Renal cortical epithelial cell (primary cell): ENCODE measurements around a stretch of chr1.

GRCh38 chr1:94295662-94296583, 58.5 kb upstream of the ARHGAP29 start:
- RRBS: no CpG with 5 or more reads among the region's 6 CpGs

DNA sequence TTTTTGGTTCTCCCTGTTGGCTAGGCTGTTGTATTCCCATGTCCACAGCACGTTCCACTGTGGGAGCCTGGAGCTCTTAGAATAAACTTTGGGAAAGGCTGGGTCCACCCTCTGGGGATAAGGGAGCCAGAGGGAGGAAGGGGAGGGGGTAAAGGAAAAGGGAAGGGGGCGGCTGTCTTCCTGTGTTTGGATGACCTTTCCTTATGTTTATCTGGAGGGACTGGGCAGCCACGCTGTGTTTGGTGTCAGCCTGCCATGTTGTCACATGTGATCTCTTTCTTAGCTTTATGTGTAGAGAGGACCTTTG, 62.2 kb upstream of the ARHGAP29 start:
- RRBS: no CpG with 5 or more reads among the region's 3 CpGs

DNA sequence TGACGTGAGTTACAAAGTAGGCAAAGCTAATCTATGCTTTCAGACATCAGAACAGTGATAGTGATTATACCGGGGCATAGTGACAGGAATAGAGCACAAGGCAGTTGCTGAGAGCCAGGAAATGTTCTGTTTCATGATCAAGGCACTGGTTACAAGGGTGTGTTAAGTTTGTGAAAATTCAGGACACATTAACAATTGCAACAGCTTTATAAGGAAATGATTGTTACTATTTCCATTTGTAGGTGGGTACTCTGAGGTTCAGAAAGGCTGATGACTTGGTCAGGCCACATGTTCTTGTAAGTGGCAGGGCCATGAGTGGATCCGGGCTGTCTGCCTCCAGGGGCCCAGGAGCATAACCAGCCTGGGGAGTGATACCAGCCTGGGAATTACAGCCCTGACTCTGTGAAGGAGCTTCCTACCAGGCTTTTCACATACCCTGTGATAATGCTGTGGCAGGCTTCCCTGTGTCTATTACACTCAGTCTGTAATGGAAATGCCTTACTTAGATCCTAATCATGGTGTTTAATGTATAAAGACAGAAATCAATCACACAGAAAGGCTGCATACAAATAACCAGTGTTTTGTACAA, 59.0 kb upstream of the ABCD3 start:
- RRBS: no CpG with 5 or more reads among the region's 3 CpGs

DNA sequence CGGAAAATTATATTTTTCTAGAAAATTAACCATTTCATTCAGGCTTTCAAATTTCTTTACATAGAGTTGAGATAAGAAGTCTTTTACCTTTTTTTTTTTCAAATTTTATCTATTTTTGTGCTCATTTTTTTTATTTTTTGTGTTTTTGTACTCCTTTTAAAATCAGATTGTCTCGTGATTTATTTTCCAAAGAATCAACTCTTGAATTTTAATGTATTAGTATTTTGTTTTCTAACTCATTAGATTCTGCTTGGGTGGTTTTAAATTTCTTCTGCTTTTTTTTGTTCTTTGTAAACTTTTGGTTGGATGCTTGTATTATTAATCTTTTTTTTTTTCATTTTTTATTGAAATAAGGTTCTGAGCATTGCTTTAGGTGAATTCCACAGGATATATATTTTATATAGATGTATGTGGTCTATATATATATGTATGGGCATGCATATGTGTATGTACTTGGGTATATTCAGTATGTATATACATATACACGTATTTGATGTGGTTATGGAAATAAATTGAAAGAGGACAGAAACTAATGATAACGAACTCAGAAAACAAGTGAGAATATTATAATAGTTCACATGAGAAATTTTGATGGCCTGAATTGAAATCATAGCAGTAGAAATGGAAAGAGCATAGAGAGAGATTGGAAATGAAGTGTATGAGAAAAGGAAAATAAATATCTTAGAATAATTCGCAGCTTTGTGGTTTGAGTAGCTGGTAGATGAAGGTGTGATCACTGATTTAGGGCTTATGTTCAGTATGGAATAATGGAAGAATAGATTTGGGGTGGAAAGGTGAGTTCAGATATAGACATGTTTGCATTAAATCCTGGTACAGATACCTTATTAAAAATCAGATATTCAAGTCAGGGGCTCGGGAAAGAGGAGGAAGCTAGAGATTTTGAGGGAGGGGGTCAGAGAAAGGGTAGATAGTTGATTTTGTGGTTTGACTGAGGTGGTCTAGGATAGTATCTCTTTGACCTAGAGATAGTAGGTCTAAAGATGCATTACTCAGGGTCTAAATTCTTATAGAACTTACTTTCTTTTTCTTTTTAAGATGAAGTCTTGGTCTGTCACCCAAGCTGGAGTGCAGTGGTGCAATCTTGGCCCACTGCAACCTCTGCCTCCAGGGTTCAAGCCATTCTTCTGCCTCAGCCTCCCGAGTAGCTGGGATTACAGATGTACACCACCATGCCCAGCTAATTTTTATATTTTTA, 35.8 kb downstream of the ABCD3 start:
- RRBS: no CpG with 5 or more reads among the region's 7 CpGs

DNA sequence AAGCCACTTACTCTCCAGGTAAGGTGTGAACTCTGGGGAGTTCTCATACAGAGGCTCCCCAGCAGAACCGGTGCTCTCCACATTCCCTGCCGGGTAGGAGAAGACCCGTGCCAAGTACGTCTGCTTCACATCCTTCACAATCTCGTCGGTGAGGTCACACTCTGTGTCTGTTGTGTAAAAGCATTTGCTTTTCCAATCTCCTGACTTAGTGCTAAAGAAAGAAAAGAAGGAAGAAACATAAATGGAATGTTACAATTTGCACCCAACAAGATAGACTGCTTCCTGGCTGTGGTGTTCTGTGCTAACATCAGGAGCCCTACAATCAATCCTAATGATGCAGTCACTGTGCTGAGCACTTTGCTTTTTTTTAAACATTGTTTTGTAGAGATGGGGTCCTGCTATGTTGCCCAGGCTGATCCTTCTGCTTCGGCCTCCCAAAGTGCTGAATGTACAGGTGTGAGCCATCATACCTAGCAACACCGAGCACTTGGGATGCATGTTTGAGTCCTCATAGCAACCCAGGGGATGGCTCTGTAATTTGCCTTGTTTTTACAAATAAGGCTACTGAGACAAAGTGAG, 5.5 kb downstream of the F3 start:
- RRBS: no CpG with 5 or more reads among the region's 8 CpGs

DNA sequence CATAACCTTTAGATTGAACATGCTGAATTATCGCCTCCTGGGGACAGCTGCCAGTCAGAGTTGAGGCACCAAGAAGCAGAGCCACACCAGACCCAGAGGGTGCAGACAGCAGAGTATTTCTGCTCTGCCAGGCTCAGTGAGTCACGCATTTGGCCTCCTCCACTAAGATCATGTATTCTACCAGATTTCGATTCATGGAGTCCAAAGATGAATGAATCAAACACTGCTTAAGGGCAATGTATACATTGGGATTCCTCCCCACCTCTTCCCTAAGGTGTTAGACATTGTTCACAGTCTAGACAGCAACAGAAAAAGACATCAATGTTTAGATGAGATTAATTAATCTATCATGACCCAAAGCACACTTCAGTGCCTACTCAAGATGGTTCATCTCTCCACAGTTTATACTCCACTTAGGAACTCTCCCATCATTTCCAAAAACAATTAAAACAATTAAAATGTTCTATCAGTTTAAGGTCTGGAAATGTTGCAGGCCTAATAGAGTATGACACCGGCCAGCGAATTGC, 1.9 kb downstream of the F3 start:
- RRBS: no CpG with 5 or more reads among the region's 5 CpGs

GRCh38 chr1:94599483-94599855, 57.9 kb upstream of the F3 start:
- RRBS: 38% methylated on average over 1 of the region's 4 CpGs

- RRBS: no CpG with 5 or more reads among the region's 3 CpGs
These were observed 932 bp upstream of the SLC44A3 start for GRCh38 chr1:94819207-94819643.

DNA sequence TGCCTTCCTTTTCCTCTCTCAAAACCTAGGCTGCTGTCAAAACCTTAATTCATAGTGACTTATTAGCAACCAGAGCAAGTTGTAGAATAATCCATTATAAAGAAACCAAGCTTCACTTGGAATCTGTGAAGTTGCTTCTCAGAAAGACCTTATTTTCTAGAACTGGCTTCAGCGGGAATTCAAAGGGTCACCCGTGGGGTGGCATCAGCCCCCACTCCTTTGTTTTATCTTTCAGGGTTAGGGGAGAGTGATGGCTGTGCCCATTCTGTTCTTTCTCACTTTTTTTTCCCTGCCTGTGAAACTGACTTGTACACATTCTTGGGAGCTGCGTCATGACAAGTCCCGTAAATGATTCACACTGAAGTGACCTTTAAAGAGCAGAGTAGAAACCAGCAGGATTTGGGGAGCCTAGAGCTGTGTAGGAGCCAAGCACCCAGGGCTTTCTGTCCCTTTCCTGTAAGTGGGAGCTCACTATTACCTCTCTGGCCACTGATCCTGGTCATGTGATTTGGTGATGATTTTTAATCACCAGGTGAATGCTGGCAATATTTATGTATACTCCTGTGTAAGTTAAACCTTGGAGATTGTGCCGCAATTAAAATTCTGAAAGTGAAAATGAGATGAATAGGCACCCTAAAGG, 43.8 kb downstream of the SLC44A3 start:
- RRBS: no CpG with 5 or more reads among the region's 5 CpGs

- RRBS: no CpG with 5 or more reads among the region's 2 CpGs
These were observed 26.3 kb downstream of the CNN3 start for GRCh38 chr1:94900675-94900874.

- RRBS: no CpG with 5 or more reads among the region's 5 CpGs
These were observed 16.2 kb downstream of the CNN3 start for GRCh38 chr1:94910638-94911234.

DNA sequence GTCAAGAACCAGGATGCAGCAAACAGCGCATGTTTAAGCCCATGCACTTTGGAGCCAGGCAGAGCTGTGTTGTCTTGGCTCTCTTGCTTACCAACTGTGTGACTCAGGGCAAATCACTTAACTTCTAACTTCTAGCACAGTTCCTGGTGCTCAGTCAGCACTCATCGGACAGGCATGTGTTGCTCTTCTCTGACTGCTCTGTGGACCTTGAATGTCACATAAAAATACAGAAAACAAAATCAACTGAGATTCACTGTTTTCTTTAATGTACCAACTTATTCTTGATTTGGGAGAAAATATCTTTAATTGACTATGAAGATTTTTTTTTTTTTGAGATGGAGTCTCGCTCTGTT, 56.5 kb upstream of the CNN3 start:
- RRBS: no CpG with 5 or more reads among the region's 3 CpGs

GRCh38 chr1:95084215-95085078, 11.7 kb upstream of the ALG14 start:
- RRBS: no CpG with 5 or more reads among the region's 6 CpGs

DNA sequence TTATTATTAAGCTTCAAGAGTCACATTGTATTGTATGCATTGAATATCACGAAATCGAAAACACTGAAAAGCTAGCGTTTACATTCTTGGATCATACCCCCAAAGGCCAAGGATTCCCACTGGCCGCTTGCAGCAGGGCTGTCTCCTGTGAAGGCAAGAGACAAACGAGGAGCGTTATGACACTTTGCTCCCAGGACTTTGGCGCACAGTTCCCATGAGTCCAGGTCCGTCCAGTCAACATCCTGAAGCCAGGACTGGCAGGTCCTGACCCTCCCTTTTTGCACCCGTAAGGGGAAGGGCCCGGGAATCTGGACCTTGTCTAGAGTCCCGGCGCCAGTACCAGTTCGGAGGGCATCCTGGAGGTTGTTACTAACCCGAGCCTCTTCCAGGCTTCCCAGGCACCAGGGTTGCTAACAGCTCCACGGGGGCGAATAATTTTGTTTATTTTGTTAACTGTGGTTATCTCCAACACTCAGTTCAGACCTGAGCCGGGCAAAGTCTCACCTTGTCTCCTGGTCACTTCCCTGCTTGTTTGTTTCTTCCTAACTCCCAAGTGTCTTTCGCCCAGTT, 729 bp upstream of the RWDD3 start:
- RRBS: no CpG with 5 or more reads among the region's 18 CpGs

GRCh38 chr1:95370062-95370861, 136.3 kb downstream of the RWDD3 start:
- RRBS: no CpG with 5 or more reads among the region's 7 CpGs

- RRBS: no CpG with 5 or more reads among the region's 4 CpGs
These were observed 73.3 kb downstream of the PTBP2 start for GRCh38 chr1:96794497-96795586.

- RRBS: no CpG with 5 or more reads among the region's 6 CpGs
These were observed 77.8 kb downstream of the PTBP2 start for GRCh38 chr1:96799381-96799882.

GRCh38 chr1:97658571-97659502, 262.0 kb downstream of the DPYD start:
- RRBS: no CpG with 5 or more reads among the region's 3 CpGs

GRCh38 chr1:98054169-98054710, 133.4 kb upstream of the DPYD start:
- RRBS: 2% methylated on average over 12 of the region's 33 CpGs